ENCODE measurements around a stretch of chr2.

DNA sequence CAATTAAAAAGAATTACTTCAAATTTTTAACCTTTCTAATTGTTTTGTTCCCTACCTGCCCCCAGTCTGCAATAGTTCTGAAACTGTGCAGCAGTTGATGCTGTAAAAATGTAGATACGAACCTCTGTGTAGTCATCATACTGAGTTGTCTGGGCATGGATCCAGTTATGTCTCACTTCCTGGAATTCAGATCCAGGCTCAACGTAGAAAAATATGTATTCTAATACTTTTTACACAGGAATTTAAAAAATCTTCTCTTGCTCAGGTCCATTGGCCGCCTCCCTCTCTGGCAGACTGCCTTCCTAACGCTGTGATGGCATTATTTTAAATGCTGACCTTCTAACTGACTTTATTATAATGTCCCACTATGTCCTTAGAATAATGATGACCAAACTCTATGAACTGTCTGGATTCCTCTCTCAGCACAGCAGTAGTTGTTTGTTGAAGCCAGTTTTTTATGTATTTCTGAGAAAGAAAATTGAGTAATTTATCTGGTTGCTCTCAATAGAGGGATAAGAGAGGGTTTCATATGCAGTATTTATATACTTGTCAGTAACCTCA, 119.6 kb downstream of the FEZ2 start:
- PRO-cap, 2 experiments, result no peak in any of the 2 experiments

- PRO-cap, 2 experiments, result no peak in any of the 2 experiments
Observed at GRCh38 chr2:36537127-36537649, 60.8 kb downstream of the FEZ2 start.

DNA sequence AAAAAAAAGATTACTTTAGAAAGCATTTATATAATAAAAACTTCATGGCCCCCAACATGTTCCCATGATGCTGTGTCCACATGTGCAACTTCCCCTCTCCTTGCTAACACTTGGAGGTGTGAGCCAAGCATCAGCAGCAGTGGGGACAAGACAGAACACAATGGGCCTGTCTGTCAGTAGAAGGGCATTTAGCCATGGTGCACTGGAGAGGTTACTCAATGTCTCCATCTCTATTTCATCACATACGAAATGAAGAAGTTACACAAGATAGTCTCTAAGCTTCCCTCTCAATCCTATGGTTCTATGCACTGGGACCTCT, 2.5 kb downstream of the VIT start:
- PRO-cap, 2 experiments, result no peak in any of the 2 experiments

- PRO-cap, 2 experiments, result no peak in any of the 2 experiments
Observed at GRCh38 chr2:37045765-37046220, 38.4 kb downstream of the HEATR5B start.

GRCh38 chr2:37071996-37072410, 12.2 kb downstream of the HEATR5B start:
- PRO-cap, 2 experiments, result no peak in any of the 2 experiments

- PRO-cap, 2 experiments, result no peak in any of the 2 experiments
Observed at GRCh38 chr2:37105843-37106808, 21.8 kb downstream of the GPATCH11 start.

DNA sequence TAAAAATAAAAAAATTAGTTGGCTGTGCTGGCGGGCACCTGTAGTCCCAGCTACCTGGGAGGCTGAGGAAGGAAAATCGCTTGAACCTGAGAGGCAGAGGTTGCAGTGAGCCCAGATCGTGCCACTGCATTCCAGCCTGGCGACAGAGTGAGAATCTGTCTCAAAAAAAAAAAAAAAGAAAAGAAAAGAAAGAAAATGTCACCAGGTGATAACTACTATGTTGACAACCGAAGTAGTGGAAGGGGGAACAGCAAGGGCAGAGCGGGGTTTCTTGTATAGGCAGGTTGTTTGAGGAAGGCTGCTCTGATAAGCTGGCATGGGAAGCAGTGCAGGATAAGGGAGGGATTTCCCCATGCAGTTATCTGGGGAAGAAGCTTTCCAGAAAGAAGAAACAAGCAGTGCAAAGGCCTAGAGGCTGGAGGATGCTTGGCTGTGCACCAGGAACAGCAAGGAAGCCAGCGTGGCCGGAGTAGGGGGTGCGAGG, 960 bp downstream of the EIF2AK2 start:
- PRO-cap, 2 experiments, result no peak in any of the 2 experiments

DNA sequence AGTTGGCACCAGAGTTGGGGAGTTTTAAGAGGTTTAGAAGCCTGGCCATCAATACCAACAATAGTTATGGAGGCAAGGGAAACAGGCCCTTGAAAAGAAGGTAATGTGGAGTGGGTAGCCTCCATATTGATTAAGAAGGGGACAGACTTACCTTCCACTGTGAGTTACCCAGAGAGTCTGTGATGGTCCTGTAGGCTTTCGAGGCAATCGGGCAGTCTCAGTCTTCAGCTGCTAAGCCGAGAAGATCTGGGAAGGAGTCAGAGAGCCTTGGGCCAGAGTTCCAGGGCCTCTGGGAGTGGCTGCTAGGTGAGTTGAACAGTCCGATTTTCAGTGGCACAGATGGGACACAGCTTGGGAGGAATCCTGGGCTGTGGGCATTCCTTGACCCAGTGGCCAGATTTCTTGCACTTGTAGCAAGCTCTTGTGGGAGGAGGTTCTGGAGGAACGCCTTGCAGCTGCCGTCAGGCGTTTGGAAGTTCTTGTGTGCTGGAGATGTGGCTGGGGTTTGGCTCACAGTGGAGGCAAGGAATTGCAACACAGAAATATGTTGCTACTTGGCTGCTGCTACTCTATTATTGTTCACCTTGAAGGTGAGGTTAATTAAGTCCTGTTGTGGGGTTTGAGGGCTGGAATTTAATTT, 39.7 kb downstream of the QPCT start:
- PRO-cap, 2 experiments, result no peak in any of the 2 experiments

- PRO-cap, 2 experiments, result no peak in any of the 2 experiments
Observed at GRCh38 chr2:37523690-37524344, 147.6 kb downstream of the CDC42EP3 start.

DNA sequence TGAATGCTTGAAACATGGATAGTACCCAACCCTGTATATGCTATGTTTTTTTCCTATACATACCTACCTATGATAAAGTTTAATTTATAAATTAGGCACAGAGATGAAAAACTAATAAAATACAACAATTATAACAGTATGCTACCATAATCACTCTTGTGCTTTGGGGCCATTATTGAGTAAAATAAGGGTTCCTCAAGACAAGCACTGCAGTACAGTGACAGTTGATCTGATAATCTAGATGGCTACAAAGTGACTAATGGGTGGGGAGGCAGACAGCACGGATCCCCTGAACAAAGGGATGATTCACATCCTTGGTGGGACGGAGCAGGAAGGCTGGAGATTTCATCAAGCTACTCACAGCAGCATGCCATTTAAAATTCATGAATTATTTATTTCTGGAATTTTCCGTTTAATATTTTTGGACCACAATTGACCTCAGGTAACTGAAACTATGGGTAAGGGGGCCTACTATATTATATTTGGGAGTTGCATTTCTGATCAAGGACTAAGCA, 109.2 kb downstream of the CDC42EP3 start:
- PRO-cap, 2 experiments, result no peak in any of the 2 experiments

- PRO-cap, 2 experiments, result no peak in any of the 2 experiments
Observed at GRCh38 chr2:37753646-37754254, 82.3 kb upstream of the CDC42EP3 start.

- PRO-cap, 2 experiments, result no peak in any of the 2 experiments
Observed at GRCh38 chr2:37765992-37766227, 94.5 kb upstream of the CDC42EP3 start.

- PRO-cap, 2 experiments, result no peak in any of the 2 experiments
Observed at GRCh38 chr2:37768377-37768977, 97.0 kb upstream of the CDC42EP3 start.

- PRO-cap, 2 experiments, result no peak in any of the 2 experiments
Observed at GRCh38 chr2:37905048-37905492, 20.0 kb upstream of the RMDN2 start.

DNA sequence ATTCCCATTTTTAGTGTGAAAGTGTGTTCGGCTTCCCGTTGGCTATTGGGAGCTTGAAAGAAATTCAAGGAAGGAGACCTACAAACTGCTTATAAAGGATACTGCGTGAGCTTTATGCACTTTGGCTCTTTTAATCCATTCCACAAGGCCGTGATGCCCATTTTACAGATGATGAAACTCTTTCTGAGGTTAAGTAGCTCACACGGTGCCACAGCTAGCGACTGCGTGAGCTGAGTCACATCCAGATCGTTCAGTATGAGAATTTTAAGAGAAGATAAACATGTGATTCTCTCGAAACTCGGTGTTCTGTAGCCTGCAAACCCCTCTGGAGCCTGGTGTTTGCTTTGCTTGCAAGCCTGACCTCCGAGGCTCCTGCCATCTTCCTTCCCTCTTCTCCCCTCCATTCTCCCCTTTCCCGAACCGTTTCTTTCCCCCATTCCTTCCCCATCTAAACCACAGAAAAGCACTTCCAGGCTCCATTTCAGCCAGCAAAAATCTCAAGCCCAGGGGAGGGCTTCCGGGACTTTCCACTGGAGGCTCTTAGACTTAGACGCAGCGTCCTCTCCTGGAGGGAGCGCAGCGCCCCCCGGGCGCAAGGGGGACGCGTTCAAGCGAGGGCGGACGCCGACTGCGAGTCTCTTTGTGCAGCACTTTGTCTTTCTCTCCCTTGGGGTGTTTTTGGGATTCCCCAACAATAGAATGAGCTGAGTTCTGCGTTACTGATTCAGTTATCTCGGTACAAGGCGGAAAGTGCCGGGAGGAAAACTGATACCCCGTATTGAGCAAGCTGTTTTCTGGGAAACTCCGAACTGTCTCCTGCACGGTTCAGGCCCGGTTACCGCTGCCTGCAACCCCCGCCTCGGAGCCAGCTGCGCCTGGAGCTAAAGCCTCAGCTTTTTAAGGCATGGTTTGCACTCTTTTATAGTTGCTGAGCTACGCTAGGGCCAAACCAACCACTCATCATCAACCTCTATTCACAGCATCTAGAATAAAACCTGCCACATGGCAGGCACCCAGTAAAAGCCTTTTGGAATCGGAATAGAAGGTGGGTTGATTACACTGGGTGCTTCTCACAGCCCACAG, 37.9 kb downstream of the CYP1B1 start:
- PRO-cap, 2 experiments, result no peak in any of the 2 experiments

GRCh38 chr2:38082481-38083385, 6.8 kb upstream of the CYP1B1 start:
- PRO-cap, 2 experiments, result no peak in any of the 2 experiments

- PRO-cap, 2 experiments, result no peak in any of the 2 experiments
Observed at GRCh38 chr2:38159516-38160144, 83.7 kb upstream of the CYP1B1 start.

GRCh38 chr2:38376008-38376534, 1.0 kb downstream of the ATL2 start:
- PRO-cap, 2 experiments, result peak in 2 of 2 experiments; most common plus-strand start chr2:38376359 (in 1); most common minus-strand start chr2:38376224 (in 1)

GRCh38 chr2:38499720-38500244, 102.9 kb downstream of the HNRNPLL start:
- PRO-cap, 2 experiments, result no peak in any of the 2 experiments

- PRO-cap, 2 experiments, result no peak in any of the 2 experiments
Observed at GRCh38 chr2:38598771-38599156, 4.0 kb downstream of the HNRNPLL start.

Measured in Metastatic Liver Carcinoma in the Lung (tissue), 2 donors.